ENCODE measurements around a stretch of chr4.

GRCh38 chr4:10105711-10106144 is 10.9 kb downstream of the WDR1 start:
- PRO-cap, result no peak

- PRO-cap, result no peak
Measured at GRCh38 chr4:10458114-10458565, 914 bp upstream of the ZNF518B start.

- PRO-cap, result no peak
Measured at GRCh38 chr4:11585436-11586126, 156.9 kb upstream of the HS3ST1 start.

DNA sequence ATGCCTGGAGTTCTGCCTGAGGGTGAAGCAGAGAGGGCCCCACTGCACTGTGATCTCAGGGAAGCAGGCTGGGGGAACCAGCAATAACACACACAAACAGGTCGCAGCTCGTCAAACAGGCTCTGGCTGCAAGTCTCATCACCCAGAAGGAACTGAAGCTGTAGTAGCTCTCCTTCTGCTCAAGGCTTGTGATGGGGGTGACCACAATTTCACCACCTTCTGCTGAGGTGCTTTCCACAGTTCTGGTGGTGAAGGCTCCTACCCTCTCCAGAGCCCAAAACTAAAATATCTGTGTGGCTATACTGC is 687.4 kb upstream of the HS3ST1 start:
- PRO-cap, result no peak

GRCh38 chr4:12903147-12903602 is 581.0 kb downstream of the RAB28 start:
- PRO-cap, result no peak

DNA sequence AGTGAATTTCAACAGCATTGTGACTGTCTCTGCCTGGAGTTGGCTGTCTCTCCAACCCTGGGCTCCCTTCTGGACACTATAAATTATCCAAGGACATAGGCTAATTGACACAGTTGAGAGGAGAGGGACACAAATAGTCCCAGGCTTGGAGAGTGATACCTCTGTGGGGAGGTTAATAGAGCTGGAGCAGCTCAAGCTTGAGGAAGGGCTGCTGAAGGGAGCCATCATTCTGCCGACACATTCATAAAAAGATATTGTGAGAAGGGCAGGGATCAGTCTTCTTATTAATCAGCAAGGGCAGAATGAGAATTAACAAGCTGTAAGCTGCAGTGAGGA is 572.1 kb downstream of the RAB28 start:
- PRO-cap, result unidirectional peak, plus-strand start at position 175 of the sequence

- PRO-cap, result no peak
Measured at GRCh38 chr4:13484504-13484880, 352 bp upstream of the RAB28 start.

DNA sequence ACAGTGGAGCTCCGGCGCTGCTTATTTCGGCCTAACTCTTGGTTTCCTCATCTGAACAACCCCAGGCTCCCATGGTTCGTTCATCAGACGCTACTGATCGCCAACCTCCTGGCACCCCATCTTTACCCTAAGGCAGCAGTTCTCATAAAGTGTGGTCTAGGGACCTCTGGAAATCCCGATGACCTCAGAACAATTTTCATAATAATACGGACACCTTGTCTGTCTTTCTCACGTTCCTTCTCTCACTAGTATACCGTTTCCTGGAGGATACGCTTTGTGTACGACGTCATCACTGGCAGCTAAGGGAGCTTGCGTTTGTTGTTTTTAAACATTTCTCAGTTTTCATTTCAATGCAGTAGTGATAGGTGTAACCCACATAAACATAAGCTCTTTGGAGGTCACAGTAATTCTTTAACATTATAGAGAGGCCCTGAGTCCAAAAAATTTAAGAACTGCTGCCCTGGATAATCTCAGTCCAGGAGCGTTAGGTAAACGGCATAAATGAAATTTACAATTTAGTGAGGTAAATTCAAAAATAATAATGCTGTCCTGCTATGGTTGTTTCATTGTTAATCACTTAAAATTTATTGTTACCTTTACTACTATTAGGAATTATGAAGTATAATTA is 855 bp upstream of the RAB28 start:
- PRO-cap, result no peak

GRCh38 chr4:14862647-14863358 is 139.5 kb upstream of the CPEB2 start:
- PRO-cap, result unidirectional peak, plus-strand start at chr4:14863083

GRCh38 chr4:15002630-15003303 is 486 bp downstream of the CPEB2 start:
- PRO-cap, result bidirectional peak, plus-strand start at chr4:15003172, minus-strand start at chr4:15003065

DNA sequence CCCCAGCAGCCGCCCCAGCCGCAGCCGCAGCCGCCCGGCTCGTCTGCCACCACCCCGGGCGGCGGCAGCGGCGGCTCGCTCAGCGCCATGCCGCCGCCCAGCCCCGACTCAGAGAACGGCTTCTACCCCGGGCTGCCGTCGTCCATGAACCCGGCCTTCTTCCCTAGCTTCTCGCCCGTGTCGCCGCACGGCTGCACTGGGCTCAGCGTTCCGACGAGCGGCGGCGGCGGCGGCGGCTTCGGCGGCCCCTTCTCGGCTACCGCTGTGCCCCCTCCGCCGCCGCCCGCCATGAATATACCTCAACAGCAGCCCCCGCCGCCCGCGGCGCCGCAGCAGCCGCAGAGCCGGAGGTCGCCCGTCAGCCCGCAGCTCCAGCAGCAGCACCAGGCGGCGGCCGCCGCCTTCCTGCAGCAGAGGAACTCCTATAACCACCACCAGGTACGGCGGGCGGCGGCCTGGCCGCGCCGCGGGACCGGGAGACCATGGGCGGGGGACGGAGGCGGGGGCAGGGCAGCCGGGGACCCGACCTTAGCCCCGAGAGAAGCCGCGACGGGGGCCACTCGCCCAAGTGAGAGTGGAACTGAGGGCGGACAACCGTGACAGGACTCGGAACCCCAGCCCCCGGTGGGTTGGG is 1.7 kb downstream of the CPEB2 start:
- PRO-cap, result no peak

DNA sequence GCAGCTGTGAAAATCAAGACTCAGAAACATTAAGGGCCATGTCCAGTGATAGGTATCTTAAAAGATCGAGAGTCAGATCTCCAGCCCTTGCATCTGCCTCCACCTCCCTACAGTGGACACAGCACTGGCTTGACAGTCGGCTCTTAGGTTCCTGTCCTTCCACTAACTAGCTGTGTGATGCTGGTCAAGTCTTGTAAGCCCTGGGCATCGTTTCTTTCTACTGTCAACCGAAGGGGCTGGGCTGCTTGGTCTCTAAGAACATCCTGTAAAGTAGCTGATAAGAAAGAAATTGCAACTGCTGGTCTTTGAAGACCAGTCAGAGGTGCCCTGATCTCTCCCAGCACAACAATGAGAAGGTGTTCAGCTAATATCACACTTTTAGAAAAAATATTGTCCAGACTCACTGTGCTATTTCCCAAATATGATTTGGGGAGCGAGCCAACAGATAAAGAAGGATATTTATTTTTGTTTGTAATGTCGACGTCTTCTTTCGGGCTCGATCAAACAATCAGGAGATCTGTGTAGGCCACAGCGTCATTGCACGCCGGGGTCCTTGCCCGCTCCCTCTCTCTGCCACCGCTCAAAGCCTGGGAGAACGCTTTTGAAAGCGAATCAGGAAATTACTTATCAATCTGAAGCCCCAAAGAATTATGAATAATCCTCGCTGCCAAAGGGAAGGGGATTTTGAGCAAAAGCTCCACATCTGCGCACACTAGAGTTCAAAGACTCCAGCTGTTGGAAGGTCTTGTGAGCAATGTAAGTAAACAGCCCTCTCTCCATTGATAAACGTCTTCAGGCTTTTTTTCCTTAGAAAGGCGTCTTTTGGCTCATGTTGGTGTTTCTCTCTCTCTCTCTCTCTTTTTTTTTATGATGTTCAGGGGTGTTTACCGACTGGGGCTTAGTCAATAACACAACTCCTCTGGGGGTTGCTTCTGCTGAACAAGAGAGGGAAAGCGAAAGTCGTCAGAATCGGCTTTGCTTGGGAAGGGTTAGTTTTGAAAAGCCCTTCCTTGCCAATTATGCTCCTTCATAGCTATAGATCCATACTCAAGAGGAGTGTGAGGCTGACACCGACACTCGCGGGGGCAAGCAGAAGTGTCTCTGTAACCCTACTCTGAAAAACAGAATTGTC is 53.5 kb upstream of the C1QTNF7 start:
- PRO-cap, result no peak

- PRO-cap, result no peak
Measured at GRCh38 chr4:15375566-15376129, 52.2 kb upstream of the C1QTNF7 start.

DNA sequence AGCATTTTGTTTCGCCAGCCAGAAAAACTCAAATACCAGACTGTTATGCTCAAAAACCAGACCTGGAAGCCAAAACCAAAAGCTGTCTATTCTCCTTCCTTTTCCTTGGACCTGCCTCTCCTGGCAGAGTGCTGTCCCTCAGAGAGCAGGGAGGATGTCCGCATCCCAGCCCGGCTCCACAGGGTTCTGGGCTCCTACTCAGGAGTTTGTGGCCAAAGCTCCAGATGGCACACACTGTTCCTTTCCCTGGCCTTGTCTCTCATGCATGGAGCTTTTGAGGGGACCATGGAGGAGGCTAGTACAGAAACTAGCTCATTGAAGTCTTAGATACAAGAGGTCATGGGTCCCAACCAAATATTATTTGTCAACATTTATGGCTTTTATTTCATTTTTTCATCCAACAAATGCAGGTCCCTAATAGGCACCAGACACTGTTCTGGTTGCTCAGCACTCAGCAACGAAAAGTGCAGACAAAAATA is 41.8 kb upstream of the C1QTNF7 start:
- PRO-cap, result no peak

- PRO-cap, result no peak
Measured at GRCh38 chr4:15414329-15415042, 13.3 kb upstream of the C1QTNF7 start.

DNA sequence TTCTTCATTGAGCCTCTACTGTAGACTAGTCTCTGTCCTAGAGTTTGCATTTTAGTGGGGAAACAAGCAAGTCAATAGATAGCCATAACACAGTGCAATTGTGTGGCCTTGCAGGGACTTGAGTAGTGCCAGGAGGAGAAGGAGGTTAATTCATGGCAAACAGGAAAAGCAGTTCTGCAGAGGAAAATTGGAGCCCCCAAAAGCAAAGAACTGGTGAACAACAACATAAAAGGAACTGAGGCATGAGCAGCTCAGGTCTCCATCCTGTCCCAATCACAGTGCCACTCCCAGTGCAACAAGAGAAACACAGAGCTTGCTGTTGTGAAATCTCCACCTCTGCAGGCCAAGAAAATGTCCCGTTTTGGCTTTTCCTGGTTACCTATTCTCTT is 644 bp downstream of the C1QTNF7 start:
- PRO-cap, result no peak

GRCh38 chr4:15591908-15592475 is 63.2 kb downstream of the FBXL5 start:
- PRO-cap, result no peak

GRCh38 chr4:15653313-15653898 is 1.8 kb downstream of the FBXL5 start:
- PRO-cap, result no peak

GRCh38 chr4:15654608-15655193 is 456 bp downstream of the FBXL5 start:
- PRO-cap, result unidirectional peak, plus-strand start at chr4:15654688; unidirectional peak, plus-strand start at chr4:15654815; bidirectional peak, plus-strand start at chr4:15654990, minus-strand start at chr4:15655018

DNA sequence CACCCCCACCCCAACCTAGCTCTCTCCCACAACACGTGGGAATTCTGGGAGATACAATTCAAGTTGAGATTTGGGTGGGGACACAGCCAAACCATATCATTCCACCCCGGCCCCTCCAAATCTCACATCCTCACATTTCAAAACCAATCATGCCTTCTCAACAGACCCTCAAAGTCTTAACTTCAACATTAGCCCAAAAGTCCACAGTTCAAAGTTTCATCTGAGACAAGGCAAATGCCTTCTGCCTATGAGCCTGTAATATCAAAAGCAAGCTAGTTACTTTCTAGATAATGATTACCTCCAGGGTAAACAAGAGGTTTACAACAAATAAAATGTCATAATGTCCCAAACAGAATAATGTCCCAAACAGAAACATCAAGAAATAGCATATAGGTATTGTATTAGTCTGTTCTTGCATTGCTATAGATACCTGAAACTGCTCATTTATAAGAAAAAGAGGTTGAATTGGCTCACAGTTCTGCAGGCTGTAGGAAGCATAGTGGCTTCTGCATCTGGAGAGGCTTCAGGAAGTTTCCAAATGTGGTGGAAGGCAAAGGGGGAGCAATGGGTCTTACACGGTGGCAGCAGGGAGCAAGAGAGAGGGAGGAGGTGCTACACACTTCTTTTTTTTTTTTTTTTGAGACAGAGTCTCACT is 3.0 kb upstream of the BST1 start:
- PRO-cap, result no peak

Measured in left ventricle myocardium (tissue), 1 donor.